ENCODE measurements around the genes C9orf50 and TOR1A.

GRCh38 chr9:129408692-129409444, 212.0 kb downstream of the C9orf50 start:
- PRO-cap, result no peak

GRCh38 chr9:129458693-129459585, 162.0 kb downstream of the C9orf50 start:
- PRO-cap, result no peak

DNA sequence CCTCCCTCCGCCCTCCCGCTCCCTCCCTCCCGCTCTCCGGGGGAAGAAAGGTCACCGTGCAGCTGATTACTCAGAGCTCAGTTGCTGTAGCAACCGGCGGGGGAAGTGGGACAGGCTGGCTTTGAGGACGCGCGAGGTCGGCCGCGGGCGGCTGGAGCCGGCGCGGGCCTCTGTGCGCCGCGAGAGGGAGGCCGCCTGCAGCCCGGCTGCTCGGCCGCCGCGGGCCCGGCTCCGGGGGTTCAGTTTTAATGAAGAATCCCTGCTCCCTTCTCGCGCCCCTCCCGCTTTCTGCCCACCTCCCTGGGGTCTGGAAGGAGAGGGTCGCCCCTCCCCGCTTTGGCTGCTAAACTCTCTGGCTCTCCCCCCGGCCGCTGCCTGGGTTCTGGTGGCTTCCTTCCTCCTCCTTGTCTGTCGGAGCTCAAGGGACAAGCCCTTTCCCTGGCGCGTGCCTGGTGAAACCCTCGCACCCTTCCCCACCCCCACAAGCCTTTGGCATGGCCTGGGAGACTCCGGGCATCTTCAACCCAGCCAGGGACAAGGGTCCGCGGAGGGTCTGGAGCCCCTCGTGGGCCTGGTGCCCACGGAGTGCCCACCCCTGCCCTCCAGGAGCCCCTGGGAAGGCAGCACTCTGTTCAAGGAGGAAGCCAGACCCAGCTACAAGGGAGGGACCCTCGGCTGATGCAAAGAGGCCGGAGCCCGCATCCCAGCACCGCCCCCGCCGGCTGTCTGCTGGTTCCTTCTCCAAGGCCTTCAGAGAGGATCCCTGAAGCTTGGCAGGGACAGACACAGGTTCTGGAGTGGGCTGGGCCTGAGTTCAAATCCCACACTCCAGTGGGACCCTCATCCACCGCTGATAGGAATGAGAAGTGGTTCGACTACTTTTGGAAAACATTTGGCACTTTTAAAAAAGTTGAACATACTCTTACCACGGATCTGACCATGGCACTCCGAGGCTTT, 160.2 kb downstream of the C9orf50 start:
- PRO-cap, result bidirectional peak, plus-strand start at position 124 of the sequence, minus-strand start outside the sequence; bidirectional peak, plus-strand start at position 407 of the sequence, minus-strand start at position 384 of the sequence; bidirectional peak, plus-strand start at position 756 of the sequence, minus-strand start at position 658 of the sequence

- PRO-cap, result no peak
Observed at GRCh38 chr9:129485313-129485759, 135.6 kb downstream of the C9orf50 start.

DNA sequence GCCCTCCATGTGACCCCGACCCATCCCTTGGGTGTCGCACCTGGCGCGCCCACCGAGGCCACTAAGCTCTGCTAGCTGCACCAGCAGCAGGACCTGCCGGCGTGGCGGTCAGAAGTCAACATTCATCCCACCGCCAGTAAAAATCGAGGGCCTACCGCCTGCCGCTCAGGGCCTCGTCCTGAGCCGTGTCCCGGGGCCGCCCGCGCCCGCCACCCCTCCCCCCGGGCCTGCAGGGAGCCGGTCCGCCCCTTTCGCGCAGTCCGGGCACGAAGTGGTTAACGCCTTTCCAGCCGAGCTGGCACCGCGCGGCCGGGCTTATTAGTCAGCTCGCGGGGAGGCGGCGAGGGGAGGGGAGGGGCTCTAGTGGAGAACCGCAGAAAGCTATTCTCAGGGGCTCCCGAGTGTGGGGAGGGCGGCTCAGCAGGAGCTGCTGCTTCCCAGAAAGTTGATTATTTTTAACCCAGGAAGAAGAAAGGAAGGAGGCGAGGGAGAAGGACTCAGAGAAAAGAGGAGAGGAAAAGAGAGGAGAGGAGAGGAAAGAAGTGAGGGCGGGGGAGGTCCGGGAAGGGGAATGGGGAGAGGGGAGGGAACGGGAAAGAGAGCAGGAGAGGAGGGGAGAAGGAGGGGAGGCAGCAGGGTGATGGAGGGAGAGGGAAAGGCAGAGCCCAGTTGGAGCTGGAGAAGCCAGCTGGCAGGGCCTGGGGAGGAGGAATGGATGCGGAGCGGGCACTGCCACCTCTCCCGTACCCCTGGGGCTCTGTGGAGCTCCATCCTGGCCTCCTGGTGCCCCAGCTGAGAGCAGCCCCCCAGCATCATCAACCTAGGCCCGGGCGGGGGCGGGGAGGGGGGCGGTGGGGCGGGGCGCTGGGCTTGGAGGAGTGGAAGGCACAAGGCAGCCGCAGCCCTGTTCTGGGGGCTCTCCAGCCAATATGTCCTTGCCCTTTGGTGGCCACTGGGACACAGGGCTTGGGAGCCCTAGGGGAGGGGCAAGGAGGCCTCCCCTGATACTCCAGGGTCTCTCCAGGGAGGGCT, 124.1 kb downstream of the C9orf50 start:
- PRO-cap, result bidirectional peak, plus-strand start at position 390 of the sequence, minus-strand start at position 217 of the sequence; bidirectional peak, plus-strand start at position 668 of the sequence, minus-strand start at position 573 of the sequence; bidirectional peak, plus-strand start outside the sequence, minus-strand start at position 784 of the sequence

GRCh38 chr9:129507701-129508246, 113.1 kb downstream of the C9orf50 start:
- PRO-cap, result no peak

DNA sequence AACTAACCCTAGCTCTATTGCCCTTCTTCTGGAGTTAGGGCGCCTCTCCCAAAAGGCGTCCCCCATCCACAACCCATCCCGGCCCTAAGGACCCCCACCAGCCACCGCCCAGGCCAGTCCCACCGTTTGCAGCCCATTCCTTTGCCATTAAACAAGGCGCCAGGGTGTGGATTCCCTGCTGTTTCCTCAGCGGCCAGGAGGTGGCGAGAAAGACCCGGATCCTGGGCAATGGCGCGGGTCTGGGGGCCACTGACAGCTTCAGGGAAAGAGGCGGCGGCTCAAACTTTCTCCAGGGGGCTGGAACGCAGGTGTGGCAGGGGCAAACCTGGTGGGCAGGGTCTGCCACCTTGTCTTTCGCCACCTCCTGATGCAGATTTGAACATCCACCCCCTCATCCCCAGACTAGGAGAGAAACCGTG, 9.8 kb downstream of the C9orf50 start:
- PRO-cap, result bidirectional peak, plus-strand start at position 228 of the sequence, minus-strand start at position 143 of the sequence

DNA sequence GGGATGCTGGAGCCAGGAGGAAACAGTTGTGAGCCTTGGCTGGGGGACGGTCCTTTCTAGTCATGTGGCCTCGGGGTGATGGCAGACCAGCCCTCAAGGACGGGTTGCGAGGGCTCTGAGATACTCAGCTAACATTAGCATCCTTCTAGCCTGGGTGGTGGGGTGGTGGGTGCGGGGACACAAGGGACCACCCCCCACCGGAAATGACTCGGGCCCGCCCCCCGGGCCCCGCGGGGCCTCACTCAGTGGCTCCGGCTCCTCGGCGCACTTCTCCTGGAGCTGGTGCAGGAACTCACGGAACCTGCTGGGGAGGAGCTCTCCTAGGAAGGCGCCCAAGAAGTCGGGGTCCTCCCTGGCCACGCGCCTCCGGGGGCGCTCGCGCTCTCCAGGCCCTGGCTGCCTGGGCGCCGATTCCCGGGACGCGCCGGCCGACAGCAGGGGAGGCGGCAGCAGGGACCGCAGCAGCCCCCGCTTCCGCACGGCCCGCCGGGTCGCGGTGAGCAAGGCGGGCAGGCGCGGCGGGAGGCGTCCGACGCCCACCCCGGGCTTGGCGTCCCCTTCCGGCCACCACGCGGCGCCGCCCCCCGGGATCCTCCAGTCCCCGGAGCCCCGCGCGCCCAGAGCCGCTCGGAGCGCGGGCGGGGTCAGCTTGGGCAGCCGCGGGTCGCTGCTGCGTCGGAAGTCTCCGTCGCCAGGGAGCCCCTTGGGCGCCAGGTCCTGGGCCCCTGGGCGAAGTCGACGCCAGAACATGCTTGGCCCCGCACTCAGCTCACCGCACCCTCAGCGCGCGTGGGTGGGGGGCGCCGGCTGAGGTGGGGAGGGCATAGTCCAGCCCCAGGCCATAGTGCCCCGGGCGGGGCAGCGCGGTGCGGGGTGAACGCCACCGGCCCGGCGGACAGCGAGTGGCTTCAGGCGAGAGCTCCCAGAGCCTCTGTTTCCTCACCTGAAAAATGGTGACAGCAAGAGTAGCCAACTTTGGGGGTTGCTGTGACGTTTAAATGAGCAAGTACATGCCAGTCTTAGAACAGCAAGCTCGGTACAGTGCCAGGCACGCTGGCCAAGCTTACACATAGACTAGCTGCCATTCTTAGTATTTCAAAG, 726 bp downstream of the C9orf50 start:
- PRO-cap, result bidirectional peak, plus-strand start at position 620 of the sequence, minus-strand start at position 498 of the sequence

- PRO-cap, result no peak
Observed at GRCh38 chr9:129621034-129621370, at the start of gene C9orf50. TSS of gene C9orf50 (minus strand) at chr9:129621101.

- PRO-cap, result no peak
Observed at GRCh38 chr9:129632960-129633973, 7.3 kb downstream of the NTMT1 start.

DNA sequence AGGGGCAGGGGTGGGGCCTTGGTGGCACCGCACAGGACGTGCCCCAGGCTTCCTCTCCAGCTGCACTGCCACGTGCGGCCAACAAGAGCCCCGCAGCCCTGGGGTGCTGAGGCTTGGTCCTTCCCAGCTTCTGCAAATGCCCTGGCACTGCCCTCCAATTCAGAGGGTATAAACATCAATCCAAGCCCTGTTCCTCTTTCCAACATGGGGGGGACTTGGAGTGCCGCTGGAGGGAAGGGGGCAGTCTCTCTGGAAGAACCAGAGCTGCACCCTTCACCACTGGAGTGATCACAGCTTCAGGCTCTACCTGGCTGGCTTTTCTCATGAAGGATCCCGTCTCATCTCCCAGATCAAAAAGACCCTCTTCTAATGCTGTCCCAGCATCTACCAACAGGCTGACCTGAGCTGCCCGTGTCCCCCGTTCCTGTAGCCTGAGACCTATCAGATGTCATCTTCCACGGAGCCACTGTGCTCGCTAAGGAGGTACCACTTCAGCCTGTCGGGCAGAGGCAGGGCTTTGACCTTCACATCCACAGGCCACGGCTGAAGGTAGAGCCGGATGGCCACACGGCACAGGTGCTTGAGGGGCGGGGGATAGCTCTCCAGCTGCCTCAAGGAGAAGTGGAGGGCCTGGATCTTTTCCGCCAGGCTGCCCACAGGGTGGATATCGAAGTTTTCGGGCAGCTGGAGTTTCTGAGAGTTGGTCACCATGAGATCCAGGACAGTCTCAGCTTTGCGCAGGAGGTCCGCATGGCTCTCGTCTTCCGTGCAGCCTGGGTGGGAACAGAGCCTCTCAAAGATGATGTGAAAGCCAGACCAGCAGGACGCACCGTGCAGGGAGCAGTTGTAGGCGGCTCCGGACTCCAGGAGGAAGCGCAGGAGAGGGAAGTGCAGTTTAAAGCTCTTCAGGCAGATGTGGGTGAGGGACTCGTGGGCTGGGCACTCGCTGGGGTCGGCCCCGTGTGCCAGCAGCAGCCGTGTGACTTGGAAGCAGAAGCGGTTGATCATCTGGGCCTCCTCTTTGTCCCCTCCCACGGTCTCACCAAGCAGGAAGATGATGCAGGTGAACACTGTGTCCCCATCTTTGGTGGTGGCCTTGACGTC, 4.2 kb downstream of the ASB6 start:
- PRO-cap, result no peak

DNA sequence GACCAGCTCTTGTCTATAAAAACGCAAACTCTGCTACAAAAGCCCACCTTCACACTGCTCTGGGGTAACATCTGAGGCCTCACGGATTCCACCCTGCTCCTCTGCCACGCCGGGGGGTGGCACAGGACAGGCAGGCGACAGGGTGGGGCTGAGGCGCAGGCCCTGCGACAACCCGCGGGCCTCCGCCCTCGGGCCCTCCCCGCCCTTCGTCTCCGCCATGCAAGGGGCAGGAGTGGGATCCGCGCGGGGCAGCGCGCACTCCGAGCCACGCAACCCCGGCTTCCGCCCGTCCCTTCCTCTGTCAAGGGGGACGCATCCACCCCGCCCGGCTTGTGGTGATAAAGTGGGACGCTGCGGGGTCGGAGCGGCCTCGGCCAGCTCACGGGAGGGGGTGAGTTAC, 464 bp downstream of the ASB6 start:
- PRO-cap, result no peak

GRCh38 chr9:129702538-129703157, 37.2 kb downstream of the PRRX2 start:
- PRO-cap, result no peak

- PRO-cap, result no peak
Observed at GRCh38 chr9:129714452-129714953, 38.3 kb downstream of the PTGES start.

GRCh38 chr9:129742890-129743469, 9.9 kb downstream of the PTGES start:
- PRO-cap, result no peak

DNA sequence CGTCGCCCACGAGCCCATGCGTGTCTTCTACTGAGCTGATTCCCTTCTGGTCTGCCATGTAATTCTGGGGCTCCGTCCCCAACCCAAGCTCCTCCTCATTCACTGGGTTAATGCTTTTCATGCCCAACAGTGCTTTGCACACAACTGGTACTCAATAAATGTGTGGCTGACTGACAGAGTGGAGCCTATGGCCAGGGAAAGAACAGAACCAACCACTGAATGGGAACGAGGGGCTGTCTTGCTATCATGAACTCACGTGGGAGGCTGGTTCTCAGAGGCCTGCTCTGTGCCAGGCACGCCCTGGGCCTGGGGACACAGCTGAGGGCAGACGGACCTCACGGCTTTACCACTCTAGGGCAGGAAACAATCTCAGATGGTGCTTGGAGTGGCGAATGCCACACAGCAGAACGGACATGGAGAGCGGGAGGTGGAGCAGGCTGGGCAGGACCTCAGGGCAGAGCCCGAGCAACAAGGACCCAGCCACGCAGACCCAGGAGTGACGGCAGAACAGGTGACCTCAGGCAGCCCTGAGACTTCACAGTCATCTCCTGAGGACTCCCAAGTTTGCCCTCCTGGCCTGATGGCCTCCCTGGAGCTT, 8.7 kb downstream of the TOR1A start:
- PRO-cap, result no peak

DNA sequence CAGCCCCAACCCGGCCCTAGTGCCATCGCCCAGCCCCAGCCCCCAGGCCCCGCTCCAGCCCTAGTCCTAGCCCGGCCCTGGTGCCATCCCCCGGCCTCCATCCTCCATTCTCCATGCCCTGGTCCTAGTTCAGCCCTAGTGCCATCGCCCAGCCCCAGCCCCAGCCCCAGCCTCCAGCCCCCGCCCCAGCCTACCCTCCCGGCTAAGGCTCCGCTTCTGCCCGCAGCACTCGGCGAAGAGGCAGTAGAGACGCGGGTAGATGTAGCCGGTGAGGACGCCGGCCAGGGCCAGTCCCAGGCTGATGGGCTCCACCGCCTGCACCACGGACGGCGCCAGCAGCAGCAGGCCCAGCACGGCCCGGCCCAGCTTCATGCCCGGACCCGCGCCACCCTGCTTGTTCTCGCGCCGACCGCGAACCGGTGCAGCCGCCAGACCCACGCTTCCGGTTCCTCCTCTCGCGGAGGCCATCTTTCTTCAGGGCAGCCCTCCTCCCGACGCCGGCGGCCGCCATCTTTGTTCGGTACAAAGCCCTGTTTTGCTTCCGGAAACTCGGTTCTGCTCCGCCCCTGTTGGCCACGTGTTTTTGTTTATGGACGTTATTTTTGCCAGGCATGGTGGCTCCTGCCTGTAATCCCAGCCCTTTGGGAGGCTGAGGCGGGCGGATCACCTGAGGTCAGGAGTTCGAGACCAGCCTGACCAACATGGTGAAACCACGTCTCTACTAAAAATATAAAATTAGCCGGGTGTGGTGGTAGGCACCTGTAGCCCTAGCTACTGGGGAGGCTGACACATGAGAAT, at the start of gene TOR1A:
Gene TOR1A, minus strand, starts transcription at position 423 of the 798 bp plus-strand sequence.
- PRO-cap, result unidirectional peak, minus-strand start at position 421 of the sequence; unidirectional peak, minus-strand start at position 499 of the sequence

GRCh38 chr9:129886823-129887745, 51.8 kb downstream of the USP20 start:
- PRO-cap, result unidirectional peak, plus-strand start at chr9:129887579

DNA sequence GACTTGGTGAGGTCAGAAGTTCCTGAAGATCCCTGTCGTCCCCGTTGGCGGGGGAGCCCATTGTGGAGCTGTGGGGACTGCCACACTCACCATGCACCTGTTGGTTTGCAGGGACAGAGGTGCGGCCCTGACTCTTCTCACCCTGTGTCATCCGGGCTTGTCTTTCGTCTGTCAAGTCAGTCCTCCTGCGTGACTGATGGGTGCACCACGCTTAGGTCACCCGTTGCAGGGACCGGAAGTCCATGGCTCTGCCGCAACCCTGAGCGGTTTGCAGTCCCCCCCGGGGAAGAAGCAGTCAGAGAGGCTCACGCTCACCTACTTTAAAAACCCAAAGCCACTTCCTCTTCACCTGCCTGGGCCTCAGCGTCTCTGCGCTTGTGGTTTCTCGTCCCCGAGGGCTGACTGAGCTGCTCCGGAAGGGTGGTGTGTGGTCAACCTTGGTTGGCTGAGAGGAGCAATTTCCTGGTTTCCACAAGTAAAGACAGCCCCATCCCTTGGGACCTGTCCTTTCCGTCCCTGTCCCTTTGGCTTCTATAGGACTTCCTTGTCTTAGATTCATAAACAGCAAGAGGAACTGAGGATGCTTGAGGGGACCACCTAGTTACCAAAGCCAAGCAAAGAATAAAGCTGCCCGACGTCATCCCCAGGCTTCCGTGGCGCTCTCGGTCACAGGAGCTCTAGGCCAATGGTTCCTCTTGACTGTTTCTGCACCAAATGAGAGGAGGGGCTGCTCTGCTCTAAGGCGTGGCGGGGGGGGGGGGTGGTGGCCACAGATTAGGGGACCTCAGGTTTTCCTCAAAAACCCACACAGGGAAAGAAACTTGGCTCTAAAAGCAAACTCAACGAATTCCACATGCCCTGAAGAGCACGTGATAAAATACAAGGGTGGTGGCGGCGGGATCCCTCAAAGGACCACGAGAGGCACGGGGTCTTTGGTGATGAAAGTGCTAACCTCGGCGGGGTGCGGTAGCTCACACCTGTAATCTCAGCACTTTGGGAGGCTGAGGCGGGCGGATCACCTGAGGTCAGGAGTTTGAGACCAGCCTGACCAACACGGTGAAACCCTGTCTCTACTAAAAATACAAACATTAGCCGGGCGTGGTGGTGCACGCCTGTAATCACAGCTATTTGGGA, 53.4 kb downstream of the USP20 start:
- PRO-cap, result bidirectional peak, plus-strand start at position 273 of the sequence, minus-strand start at position 170 of the sequence

DNA sequence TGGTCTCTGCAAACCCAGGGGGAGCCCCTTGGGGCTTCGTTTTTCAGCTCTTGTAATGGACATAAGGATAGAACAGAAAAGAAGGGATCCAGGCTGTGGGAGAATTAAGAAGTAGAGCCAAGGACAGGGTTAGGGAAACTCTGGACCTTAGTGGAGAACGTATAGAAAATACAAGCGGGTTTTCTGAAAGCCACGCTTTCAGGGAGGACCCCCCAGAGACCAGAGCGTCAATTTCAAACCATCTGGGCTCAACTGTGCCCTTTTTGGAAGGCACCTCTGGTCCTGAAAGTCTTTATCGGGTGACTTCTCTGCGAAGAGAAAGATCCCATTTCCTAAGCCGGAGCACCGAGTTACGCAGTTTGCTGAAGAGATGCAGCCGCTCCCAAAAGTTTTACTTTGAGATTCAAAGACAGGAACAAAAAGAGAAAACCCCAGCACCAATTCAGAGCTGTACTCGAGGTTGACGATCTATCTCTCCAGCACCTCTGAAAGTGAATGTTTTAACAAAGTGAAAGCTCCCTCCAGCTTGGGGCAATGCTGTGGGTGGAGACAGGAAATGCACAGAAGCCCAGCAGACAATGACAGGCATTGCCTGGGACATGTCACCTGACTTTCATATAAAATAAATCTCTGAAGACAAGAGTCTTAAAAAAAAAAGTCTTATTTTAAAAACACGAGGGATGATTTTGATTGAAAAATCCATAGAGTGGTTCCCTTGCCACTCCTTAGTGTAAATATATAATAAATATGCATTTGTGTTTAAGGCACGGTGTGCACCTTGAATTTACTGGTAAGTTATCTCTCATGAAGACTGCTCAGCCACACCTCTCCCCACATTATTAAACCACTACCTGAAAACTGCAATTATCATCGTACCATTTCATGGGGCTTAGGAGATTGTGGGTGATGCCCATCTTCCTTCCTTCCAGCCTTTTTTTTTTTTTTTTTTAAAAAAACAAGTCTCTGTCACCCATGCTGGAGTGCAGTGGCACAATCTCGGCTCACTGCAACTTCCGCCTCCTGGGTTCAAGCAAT, 80.0 kb downstream of the FNBP1 start:
- PRO-cap, result bidirectional peak, plus-strand start at position 552 of the sequence, minus-strand start at position 493 of the sequence